Placental epithelial cell (primary cell): ENCODE measurements around the genes MPPED2 and RCN1.

DNA sequence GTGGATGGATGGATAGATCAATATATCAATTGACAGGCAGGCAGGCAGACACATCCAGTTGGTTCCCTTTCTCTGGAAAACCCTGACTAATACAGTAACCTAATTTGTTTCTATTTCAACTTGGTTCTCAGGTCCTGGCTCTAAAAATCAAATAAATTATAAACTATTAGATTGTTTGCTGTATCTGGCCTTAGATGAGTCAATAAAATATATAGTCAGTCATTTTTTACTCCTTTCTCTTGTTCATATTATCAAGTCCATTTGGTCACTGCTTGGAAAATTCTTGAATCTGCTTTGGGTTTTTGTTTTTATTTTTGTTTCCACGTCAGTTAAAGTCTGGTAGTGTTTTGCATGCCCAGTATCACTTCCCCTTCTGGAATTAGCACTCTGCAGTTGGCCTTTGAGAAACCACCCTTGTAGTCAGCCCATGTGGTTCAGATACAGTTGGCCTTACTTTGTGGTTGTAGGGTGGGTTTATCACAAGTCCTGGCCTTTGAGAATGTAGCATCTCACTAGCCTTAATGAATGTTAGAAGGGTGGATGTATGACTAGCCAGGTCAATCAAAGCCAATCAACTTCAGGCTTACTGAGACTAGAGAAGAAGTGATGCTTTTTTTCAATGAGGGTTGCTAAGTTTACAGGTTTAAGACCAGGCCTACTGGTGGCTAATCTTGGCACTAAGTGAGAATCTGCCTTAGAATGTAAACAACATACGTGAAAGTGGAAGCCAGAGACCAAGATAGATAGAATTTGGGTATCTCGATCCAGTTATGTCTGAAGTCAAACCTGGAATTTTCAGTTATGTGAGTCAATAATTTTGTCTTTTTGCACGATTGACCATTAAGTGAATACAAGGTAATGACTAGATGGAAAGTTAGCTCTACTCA, 19.8 kb downstream of the ARL14EP start:
- CAGE, long polyA plus RNA: no peak

DNA sequence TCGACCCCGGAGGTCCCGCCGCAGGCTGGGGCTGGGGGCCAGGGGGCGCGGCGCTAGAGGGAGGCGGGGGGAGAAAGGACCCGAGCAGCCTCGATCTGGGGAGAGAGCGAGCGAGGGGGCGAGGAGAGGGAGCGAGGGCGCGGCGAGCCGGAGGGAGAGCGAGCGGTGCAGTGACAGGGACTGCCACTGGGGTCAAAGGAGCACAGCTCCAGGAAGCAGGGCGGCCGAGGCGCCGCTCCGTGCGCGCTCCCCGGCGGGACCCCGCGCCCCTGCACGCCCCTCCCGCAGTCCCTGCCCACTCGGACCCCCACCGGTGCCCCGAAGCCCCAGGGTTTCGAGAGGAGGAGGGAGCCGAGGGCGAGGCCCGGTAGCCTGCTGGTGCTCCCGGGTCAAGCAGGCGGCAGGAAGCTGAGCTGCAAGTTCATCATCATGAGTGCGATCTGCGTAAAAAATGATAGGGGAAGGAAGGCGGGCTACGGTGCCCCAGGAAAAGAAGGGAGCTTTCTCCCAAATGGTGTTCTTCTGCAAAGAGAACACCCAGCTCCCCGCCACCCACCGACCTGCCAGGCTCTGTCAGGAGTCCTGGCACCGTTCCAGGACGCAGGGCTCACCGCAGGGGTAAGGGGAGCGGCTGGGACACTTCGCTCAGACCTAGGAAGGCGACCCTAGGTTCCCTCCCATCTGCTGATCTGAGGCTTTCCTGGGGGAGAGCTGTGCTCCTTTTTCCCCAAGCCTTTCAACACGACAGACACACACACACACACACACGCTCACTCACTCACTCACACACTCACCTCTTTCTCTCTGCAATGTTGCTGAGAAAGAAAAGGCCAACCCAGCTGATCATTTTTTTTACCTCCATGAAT, at the start of gene MPPED2:
Gene MPPED2 (minus strand): TSS at position 172 of the 866 bp plus-strand sequence.
- CAGE, long polyA plus RNA: no peak

DNA sequence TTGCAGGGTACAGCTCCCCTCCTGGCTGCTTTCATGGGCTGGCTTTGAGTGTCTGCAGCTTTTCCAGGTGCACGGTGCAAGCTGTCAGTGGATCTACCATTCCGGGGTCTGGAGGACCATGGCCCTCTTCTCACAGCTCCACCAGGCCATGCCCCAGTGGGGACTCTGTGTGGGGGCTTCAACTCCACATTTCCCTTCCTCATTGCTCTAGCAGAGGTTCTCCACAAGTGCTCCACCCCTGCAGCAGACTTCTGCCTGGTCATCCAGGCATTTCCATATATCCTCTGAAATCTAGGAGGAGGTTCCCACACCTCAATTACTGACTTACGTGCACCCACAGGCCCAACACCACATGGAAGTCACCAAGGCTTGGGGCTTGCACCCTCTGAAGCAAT, 15.5 kb downstream of the IMMP1L start:
- CAGE, long polyA plus RNA: no peak

GRCh38 chr11:31798547-31798907, 12.6 kb downstream of the PAX6 start:
- CAGE, long polyA plus RNA: no peak

DNA sequence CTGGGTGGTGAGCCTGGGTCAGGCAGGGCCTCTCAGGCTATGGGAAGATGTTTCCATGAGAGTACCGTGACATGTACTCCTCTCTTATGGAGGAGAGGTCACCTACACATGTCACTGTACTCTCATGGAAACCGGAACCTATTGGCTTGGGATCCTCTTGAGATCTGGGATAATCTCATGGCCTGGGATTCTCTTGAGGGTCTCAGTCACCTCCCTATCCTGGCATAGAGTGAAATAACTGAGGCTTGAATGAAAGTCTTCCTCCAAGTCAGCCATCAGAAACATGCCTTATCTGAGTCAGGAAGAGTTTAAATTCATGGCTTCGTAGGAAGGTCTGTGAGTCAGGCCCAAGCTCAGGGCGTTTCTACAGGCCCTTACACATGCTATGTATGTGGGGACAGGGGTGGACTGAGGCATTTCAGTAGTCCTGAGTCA, 134.7 kb upstream of the RCN1 start:
- CAGE, long polyA plus RNA: no peak

DNA sequence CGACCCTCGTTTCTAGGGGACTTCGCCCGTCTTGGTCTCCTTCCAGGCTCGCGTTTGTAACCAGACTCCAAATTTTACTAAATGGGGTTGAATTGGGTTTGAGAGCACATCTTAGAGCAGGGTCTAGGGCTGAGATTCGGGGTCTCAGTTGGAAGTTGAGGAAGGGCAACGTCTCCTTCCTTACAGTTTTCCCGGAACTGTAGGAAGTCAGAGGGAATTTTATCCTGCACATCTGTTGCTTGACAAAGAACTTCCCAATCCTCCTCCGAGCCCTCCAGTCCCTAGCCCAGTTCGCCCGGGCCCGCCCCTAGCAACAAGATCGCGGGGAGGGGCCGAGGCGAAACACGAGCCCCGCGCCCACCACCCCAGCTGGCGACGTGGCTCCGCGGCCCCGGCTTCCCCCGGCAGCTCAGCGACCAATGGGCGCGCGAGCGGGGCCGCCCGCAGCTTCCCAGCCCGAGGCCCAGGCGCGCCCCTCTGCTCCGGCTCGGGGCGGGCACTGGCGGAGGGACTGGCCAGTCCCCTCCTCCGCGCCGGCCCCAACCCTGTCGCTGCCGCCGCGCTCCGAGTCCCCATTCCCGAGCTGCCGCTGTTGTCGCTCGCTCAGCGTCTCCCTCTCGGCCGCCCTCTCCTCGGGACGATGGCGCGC, at the start of gene RCN1:
Gene RCN1 (plus strand): TSS at position 518 of the 649 bp plus-strand sequence.
- CAGE, long polyA plus RNA: no peak

DNA sequence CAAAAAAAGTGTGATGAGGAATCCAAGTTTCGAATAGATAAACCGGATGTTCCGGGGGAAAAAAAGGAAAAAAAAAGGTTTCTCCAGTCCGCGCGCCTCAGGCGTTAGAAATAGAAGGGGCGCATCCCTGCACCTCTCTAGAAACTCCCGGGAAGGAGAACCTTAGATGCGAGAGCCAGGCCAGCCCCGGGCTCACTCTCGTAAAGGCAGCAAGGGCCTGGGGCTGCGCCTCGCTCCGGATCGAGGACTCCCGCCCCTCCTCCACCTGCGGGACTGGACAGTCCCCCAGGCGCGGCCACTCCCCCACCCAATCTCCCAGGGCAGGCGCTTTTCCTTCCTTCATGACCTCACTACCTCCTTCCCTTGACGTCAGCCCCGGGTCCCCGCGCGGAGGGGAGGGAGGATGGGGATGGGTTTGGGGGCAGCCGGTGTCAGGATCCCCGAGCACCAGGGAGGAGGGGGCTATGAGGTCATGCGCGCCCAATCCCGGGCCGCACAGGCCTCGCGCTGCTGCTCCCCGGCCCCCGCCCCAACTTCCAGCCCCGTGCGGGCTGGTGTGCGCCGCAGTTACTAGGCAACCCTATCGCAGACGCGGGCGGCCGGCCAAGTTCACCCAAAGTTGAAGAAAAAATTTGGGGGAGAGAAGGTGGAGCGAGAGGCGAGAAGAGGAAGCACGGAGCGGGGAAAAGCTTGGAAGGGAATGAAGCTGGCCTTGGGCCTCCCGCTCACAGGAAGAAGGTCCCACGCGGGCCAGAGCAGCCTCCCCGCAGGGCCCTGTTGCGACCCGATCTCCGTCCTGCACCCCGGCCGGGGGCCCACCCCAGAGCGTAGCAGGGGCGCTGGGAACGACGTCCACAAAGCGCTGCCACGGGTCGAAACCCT, 8.5 kb downstream of the WT1 start:
- CAGE, long polyA plus RNA: no peak

GRCh38 chr11:32429765-32430286, 5.5 kb downstream of the WT1 start:
- CAGE, long polyA plus RNA: no peak

- CAGE, long polyA plus RNA: no peak
Measured at GRCh38 chr11:32433498-32434293, 1.6 kb downstream of the WT1 start.

DNA sequence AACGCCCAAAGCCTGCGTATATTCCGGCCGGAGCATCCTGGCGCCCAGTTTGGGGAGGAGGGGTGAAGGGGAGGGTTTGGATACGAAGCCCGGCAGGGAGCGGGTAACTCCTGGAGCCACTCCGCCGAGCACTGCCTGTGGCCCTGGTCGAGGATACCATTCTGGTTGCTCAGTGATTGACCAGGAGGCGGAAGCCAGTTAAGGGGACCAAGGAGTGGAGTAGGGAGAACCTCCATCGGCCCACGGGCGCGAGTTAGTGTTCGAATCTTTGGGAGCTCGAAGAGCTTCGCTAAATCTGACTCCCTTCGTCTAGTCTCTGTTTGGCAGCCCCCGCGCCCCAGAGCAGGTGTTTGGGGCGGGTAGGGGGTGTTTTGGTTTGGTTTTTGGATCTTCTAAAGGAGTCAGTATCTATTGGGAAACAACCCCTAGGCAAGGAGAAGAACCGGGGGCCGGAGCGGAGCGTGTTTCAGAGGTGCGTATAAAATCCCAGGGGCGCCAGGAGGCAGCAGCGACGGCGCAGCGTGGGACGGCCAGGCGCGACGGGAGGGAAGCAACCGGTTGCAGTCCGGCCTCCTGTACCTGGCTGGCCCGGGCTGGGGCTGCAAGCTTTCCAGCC, 1.1 kb upstream of the WT1 start:
- CAGE, long polyA plus RNA: no peak

- CAGE, long polyA plus RNA: no peak
Measured at GRCh38 chr11:32450193-32450897, 15.0 kb upstream of the WT1 start.

DNA sequence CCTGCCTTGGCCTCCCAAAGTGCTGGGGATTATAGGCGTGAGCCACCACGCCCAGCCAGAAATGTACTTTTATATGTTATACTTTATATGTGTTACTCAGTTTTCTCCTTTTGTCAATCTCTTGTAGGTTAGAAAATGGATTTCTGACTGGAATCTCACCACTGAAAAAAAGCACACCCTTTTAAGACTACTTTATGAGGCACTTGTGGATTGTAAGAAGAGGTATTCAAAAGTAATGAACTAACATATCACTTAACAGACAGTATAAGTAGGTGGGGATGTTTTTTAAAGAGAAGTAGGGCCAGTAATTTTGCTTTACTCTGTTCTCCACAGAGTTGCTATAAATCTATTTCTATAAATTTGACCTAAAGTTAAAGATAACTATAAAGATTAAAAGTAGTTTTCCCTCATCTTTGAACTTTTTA, 5.8 kb downstream of the EIF3M start:
- CAGE, long polyA plus RNA: no peak

GRCh38 chr11:32953667-32954322, 61.2 kb downstream of the QSER1 start:
- CAGE, long polyA plus RNA: no peak

- CAGE, long polyA plus RNA: no peak
Measured at GRCh38 chr11:32987912-32988203, 27.8 kb upstream of the DEPDC7 start.

DNA sequence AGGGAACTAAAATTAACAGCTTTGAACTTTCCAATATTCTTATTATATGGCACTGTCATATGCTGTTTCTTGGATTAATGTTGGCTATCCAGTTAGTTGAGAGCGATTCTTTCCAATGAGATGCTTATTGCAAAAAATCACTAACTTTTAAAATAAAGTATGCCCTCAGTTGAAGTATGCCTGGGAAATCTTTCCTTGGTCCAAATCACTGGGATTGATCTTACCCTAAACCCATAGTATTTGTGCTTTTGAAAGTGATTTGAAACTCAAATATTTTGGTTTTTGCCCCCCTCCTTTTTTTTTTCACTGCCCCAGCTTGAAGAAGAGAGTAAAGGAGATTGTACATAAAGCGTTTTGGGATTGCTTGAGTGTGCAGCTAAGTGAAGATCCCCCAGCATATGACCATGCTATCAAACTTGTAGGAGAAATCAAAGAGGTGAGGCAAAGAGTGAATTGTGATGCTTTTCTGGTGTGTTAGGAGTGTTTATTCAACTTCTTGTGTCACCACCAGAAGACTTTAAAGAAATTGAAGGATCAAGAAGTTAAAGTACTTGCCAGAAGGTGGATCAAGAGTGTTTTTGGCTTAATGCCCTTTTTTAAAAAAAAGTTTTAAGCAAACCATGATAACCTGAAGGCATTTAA, 17.5 kb downstream of the TCP11L1 start:
- CAGE, long polyA plus RNA: no peak

- CAGE, long polyA plus RNA: no peak
Measured at GRCh38 chr11:33086907-33087262, 47.5 kb downstream of the TCP11L1 start.

DNA sequence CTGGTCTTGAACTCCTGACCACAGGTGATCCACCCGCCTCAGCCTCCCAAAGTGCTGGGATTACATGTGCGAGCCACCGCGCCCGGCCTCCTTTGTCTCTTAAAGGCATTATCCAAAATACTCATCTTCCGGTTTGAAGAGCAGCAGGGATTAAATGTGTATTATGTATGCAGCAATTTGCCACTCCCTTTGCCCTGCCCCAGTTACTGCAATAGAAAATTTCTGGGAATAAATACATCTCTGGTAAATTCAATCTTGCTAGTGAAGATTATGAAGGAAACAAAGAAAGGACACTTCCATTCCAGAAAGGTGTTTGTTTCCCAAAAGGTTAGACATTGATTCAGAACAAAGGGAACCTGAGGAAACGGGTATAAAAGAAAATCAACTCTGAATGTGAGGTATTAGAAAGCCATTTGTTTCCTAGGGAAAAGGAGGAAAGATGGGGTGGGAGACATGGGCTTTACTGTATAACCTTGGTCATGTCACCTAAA, 1.1 kb upstream of the HIPK3 start:
- CAGE, long polyA plus RNA: no peak

GRCh38 chr11:33324357-33325042, 51.4 kb upstream of the KIAA1549L start:
- CAGE, long polyA plus RNA: no peak

DNA sequence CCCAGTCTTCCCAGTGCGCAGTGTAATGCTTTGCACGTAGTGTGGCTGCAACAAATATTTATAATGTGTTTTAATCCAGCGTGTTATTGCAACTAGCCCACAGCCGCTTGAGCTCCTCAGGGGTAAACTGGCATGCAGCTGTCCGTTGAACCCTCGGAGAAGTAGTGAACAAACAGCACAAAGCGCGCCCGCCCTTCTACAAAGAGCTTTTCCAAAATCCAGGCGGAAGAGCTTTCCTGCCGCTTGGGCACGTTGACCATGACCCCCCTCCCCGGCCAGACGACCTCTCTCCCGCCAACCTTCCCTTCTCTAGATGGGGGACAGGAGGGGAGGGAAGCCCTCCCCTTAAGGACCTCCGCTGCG, 336 bp upstream of the KIAA1549L start:
- CAGE, long polyA plus RNA: no peak

DNA sequence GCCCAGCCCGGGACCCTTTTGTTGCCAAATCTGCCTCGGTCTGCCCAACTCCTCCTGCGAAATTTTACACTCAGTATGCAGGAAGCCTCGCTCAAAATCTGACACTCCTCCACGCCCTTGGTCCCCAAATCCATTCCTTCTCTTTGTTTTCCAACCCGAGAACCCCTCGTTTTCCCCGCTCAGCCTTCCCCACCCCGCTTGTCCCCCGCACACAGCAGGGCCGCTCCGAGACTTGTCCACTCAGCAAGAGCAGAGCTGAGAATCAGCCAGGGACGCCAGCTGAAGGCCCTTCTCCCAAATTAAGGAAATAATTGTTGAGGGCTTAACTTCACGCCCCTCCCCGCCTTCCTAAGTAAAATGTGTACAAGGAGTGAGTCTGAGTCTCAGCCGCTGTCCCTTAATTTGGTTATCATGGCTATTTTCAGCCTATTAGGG, 461 bp upstream of the FBXO3 start:
- CAGE, long polyA plus RNA: no peak